Penis (tissue), 1 donor: Measurements from ENCODE around the genes TMPRSS5 and ZBTB16.

DNA sequence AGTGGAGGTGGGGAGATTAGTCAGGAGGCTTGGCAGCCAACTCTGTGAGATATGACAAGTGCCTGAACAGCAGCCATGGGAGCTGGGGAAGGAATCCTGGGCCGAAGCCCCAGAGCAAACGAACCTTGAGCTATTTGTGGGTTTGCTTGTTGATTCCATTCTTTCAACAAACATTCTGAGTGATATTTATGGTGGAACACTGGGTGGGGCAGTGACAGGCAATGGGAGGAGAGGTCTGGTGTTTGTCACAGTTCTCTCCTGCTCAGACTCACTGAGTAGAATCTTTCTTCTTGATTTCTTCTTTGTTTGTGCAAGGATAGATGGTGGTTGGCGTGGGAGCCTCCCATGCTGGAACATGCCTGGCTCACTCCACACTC lies 11.0 kb upstream of the NCAM1 start:
- PRO-cap: no peak

DNA sequence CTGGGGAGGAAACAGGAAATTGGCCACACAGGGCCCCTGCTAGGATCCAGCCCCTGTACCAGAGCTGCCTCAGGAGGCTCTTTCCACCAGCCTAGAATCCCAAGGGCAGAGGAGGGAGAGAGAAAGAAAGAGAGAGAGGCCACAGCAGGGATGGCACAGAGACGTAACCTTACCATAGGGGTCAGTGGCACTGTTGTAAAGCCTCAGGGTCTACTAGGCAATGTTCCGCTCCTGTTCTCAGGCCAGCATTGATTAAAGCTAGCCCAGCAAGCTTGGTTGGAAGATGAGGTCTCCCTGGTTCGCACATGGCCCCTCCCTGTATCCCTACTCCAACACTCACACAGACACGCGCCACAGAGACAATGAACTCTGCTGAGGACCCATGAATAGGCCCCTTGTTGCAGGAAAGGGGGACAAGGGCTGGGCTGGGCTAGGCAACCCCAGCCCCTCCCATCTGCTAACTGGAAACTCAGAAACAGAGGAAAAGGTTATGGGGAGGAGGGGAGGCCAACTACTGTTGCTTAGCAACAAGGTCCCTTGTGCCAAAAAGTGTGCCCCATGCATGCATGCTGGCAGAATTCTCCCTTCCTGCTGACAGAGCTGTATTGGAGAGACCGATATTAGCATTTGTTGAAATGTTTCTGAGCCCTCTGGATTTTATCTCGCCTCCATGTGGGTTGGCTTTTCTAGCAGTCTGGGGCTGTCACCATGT lies at the start of gene TMPRSS5:
Gene TMPRSS5, minus strand, starts transcription at position 260 of the 712 bp plus-strand sequence.
- PRO-cap: no peak

DNA sequence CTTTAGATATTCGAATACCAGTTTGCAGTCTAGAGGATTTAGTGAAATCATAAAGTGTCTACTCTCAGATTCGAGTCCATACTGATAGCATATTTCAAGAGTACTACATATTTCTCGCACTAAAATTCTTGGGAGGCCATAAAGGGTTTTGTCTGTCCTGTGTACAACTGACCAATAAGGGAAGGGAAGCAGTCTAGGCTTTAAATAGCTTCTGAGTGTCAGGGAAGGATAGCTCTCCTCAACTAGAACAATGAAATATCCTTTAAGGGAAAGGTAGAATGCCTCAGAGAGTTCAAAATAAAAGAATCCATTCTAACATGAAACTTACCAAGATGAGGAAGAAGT lies 2.6 kb downstream of the USP28 start:
- PRO-cap: no peak

DNA sequence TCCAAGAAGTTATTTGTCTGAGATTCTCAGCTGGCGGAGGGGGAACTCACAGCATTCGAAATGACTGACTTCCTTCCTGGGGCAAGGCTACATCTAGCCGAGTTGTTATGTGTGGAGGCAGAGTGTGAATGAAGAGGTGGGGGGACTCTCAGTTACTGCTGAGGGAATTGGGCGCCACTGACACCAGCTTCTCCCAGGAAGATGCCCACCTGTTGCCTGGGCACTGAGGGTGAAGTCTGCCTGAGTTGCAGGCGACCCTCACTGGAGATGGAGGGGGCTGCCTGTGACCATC lies 5.9 kb downstream of the HTR3A start:
- PRO-cap: no peak

GRCh38 chr11:114059288-114060089 lies at the start of gene ZBTB16:
ZBTB16 (plus strand) TSS chr11:114059711.
- PRO-cap: bidirectional peak, plus-strand start at chr11:114059714, minus-strand start at chr11:114059412

GRCh38 chr11:114088867-114089342 lies 29.4 kb downstream of the ZBTB16 start:
- PRO-cap: no peak

GRCh38 chr11:114098718-114099324 lies 39.3 kb downstream of the ZBTB16 start:
- PRO-cap: no peak

GRCh38 chr11:114170235-114170934 lies 110.9 kb downstream of the ZBTB16 start:
- PRO-cap: no peak

GRCh38 chr11:114173772-114174484 lies 114.4 kb downstream of the ZBTB16 start:
- PRO-cap: no peak

GRCh38 chr11:114187024-114187994 lies 108.9 kb upstream of the NNMT start:
- PRO-cap: no peak

- PRO-cap: no peak
Measured at GRCh38 chr11:114193716-114194733, 102.2 kb upstream of the NNMT start.

DNA sequence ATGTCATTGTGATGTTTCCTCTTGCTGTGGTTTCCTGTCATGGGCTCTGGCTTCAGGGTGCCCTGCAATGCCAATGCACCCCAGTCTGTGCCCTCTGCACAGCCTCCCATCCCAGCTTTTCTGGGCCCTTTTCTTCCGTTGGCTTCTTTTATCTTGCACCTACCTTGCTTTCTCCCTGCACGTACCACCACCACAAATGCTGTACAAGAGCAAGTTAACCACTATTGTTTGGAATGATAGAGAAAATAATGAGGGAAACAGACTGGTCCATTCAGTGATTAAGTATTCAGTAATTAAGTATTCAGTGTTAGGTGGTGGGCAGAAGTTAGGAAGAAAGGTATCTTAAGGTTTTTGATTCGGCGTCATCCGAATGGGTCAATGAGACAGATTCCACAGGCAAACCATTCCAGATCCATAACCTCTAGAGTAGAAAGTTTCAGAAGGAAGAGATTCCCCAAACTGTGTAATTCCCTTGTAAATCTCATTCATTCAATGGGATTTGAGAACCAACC lies 87.6 kb upstream of the NNMT start:
- PRO-cap: no peak

GRCh38 chr11:114247069-114247424 lies 49.2 kb upstream of the NNMT start:
- PRO-cap: no peak

DNA sequence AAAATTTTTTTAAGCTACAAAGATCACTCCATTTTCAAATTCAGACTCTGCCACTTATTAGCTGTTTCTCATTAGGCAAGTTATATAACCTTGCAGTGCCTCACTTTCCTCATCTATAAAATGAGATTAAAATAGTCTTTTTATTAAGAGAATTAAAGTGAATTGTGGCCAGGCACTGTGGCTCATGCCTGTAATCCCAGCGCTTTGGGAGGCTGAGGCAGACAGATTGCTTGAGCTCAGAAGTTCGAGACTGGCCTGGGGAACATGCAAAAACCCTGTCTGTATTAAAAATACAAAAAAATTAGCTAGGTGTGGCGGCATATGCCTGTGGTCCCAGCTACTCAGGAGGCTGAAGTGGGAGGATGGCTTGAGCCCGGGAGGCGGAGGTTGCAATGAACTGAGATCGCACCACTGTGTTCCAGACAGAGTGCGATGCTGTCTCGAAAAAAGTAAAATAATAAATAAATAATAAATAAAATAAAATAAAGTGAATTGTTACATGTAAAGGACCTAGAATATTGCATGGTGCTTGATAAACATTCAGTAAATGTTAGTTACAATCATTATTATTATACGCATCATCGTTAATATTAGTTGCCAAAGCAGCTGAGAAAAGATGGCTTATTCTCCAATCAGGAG lies 17.0 kb downstream of the NNMT start:
- PRO-cap: no peak

DNA sequence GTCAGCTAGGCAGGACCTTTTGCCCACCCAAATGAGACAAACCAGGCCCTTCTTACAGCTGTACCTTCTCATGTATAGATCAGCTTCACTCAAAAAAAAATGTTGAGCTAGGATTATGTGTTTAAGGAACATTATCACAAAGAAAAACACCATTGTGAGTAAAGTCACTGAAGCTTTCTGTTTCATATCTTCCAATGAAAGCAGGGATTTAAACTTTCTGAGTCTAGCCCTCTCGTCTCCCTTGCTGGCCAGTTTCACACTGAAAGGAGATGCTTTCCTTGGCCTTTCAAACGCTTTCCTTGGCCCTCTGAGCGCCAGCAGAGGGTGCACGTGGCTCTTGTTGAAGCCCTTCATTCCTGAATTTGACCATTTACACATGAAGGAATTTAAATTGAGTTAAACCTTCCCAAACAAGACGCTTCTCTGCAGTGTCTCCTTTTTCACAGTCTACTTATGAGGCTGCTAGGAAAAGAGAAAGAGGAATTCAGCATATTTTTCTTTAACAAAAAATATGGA lies 21.5 kb downstream of the NNMT start:
- PRO-cap: bidirectional peak, plus-strand start at position 437 of the sequence, minus-strand start at position 261 of the sequence

- PRO-cap: no peak
Measured at GRCh38 chr11:114650286-114651134, 27.8 kb upstream of the NXPE2 start.

GRCh38 chr11:115193971-115195220 lies 309.8 kb downstream of the CADM1 start:
- PRO-cap: no peak

- PRO-cap: no peak
Measured at GRCh38 chr11:115471363-115471732, 32.9 kb downstream of the CADM1 start.

GRCh38 chr11:115502204-115502919 lies 1.9 kb downstream of the CADM1 start:
- PRO-cap: no peak

DNA sequence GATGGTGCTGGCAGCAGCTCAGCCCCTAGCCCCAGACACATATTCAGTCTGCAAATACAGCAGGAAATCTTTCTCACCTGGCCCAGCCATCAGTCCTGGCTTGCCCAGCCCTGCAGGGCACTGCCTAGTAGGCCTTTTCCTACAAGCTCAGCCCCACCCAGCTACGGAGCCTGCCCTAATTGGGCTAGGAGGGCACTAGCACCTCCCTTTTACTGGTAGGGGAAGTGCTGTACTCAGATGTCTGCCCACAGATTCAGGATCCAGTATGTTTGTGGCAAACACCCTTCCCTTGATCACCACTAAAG lies 257.1 kb upstream of the CADM1 start:
- PRO-cap: no peak